Pulmonary artery (tissue), 1 donor: ENCODE data around the genes TYSND1 and SGPL1.

GRCh38 chr10:69729999-69730533, 71.6 kb upstream of the COL13A1 start:
- PRO-cap: no peak

DNA sequence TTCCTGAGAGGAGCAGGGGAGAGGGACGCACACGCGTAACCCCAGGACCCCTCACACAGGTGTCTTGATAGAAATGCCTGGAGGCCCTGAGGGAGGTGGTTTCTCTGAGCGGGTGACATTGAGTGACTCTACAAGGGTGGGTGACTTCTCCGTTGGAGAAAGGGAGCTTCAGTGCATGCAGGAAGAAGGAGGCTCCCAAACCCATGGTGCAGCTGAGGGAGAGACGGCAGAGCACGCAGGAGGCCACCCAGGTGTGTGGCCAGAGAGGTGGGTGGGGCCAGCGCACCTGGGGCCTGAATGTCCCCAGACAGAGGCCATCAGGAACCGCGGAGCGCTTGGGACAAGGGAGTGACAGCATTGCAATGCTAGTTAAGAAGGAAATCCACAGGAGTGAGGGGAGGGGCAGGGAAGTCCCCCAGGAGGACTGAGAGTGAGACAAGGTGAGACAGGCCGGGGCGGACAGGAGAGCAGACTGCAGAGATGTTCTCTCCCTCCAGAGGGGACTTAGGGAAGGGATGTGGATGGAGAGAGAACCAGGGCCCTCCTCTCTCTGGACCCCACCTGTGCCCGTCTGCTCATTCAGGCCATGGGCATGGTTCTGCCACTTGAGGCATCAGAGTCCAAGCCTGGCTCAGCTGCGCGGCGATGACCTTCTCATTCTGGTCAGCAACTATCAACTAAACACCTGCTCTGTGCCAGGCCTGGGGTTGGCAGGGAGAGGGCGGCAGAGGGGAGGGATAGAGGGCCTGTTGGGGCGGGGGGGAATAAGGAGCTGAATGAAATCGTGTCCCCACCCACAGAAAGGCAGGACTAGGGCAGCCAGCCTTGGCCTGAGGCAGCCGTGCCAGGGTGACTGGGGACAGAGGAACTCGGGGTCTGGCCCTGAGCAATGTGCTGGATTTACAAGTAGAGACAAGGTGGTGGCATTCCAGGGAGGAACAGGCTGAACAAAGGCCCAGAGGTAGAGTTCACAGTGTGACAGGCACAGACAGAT, 69.4 kb upstream of the COL13A1 start:
- PRO-cap: no peak

GRCh38 chr10:69889142-69889517, 87.4 kb downstream of the COL13A1 start:
- PRO-cap: no peak

- PRO-cap: no peak
These were observed 540 bp downstream of the AIFM2 start for GRCh38 chr10:70132065-70132504.

- PRO-cap: bidirectional peak, plus-strand start at chr10:70146872, minus-strand start at chr10:70146669
These were observed at the start of gene TYSND1 for GRCh38 chr10:70146451-70147166. TSS of gene TYSND1 (minus strand) at chr10:70146700.

GRCh38 chr10:70209022-70209497, 24.2 kb downstream of the PPA1 start:
- PRO-cap: no peak

- PRO-cap: no peak
These were observed 42.7 kb downstream of the TBATA start for GRCh38 chr10:70742376-70743039.

DNA sequence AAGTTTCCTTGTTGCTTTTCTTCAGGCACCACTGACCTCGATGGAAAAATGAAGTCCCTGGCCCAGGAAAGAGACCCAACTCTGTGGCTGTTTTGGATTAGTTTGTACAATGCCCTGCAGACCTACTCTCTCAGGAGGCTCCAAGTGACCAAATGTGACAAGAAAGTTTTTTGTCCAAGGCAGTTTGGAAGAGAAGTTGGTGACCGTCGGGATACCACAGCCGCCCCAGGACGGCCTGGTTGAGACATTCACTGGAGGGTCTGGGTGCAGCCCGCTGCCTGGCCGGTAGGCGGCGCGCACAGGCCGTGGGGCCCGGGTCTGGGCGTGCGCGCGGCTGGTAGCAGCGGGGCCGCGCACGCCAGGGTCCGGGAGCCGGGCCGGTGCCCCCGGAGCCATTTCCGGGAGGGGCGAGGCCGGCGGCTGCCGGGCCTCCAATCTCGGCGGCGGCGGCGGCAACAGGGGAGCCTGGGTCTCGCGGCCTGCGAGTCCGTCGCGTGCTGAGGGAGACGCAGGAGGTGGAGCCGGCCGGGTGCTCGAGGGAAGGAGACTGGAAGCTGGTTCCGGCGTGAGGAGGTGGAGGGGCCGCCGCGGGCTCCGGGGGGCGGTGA, at the start of gene SGPL1:
SGPL1 (plus strand) TSS at position 395 of the 608 bp plus-strand sequence.
- PRO-cap: unidirectional peak, plus-strand start at position 361 of the sequence; unidirectional peak, plus-strand start at position 401 of the sequence

- PRO-cap: unidirectional peak, minus-strand start at chr10:71214154
These were observed 1.7 kb downstream of the UNC5B start for GRCh38 chr10:71213772-71214811.

- PRO-cap: no peak
These were observed 39.3 kb upstream of the SLC29A3 start for GRCh38 chr10:71279708-71280197.

DNA sequence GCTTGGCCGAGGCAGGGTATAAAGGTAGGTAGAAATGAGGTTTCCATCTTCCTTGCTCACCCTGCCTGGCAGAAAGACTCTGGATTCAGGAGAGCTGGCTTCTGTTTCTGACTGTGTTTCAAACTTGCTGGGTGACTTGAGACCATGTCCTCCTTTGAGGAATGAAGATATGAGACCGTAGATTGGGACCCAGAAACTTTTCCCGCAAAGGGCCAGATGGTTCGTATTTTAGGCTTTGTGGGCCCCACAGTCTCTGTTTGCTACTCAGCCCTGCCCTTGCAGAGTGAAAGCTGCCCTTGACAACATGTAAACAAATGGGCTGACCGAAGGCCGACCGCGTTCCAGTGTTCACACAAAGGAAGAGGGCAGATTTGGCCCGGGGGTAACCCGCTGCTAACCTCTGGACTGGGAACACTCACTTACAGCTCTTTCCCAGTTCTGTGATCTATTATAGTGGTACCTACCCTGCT, 15.0 kb downstream of the SLC29A3 start:
- PRO-cap: no peak

GRCh38 chr10:71338877-71339466, 19.9 kb downstream of the SLC29A3 start:
- PRO-cap: no peak

GRCh38 chr10:71589900-71590318, 129.7 kb downstream of the C10orf105 start:
- PRO-cap: no peak

DNA sequence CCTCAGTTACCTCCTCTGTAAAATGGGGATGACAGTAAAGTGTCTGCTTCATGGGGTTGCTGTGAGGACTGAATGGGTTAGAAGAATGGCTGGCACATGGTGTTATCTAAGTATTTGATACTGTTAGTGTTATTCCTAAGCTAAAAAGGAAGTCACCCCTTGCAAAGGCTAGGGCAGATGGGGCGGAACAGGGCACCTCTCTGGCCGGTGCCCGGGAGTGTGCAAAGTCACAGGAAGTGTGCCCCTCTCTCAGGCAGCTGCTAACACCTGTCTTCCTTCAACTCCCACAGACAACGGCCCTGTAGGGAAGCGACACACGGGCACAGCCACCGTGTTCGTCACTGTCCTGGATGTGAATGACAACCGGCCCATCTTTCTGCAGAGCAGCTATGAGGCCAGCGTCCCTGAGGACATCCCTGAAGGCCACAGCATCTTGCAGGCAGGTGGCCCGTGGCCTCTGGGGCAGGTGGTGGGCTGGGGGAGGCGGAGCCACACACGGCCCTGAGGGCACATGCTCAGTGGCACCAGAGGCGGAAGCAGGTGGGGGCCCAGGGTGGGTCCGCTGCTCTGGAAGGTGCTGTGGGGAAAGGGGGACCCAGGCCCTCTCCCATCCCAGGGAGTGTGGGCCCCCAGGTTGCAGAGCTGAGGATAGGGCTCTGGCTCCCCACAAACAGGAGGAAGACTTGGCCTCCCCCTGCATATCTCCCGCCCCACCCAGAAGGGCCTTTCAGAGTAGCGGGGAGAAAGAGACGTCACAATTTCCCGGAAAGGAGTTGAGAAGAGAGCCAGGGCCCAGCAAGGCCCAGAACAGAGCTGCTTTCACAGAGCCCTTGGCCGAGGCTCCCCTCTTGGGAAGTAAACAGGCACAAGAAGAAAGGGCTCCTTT, 7.0 kb downstream of the C10orf105 start:
- PRO-cap: bidirectional peak, plus-strand start at position 767 of the sequence, minus-strand start at position 672 of the sequence

- PRO-cap: no peak
These were observed 17.6 kb upstream of the C10orf105 start for GRCh38 chr10:71737109-71737573.

GRCh38 chr10:71745436-71745900, 25.9 kb upstream of the C10orf105 start:
- PRO-cap: no peak

- PRO-cap: no peak
These were observed 26.8 kb downstream of the VSIR start for GRCh38 chr10:71746322-71747215.

GRCh38 chr10:71752606-71753451, 20.5 kb downstream of the VSIR start:
- PRO-cap: no peak

DNA sequence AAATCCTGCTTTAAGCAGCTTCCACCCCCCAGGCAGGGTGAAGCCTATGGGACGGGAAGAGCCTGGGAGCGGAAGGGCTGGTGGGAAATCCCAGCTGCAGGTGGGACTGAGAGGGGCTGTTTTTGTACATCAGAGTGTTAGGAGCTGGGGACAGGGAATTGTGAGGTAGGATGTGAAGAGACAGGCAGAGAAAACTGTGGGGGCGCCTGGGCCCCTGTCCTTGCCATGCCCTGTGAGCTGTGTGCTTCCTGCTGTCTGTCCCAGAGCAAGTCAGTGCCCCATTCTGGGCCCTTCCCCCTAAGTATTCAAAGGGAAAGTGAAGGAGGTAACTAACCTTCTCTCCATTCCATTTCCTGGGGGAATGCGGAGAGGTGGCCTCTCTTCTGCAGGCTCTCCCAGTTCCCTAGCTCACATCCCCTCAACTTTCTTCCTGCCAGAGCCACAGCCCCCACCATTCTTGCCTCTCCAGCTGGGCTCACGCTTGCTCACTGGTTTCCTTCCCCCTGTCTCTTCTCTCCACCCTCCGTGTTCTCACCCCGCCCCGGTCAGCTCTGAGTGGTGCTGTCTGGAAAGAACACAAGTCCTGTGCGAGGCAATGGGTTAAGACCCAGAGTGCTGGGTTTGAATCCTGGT, 9.6 kb upstream of the VSIR start:
- PRO-cap: no peak

DNA sequence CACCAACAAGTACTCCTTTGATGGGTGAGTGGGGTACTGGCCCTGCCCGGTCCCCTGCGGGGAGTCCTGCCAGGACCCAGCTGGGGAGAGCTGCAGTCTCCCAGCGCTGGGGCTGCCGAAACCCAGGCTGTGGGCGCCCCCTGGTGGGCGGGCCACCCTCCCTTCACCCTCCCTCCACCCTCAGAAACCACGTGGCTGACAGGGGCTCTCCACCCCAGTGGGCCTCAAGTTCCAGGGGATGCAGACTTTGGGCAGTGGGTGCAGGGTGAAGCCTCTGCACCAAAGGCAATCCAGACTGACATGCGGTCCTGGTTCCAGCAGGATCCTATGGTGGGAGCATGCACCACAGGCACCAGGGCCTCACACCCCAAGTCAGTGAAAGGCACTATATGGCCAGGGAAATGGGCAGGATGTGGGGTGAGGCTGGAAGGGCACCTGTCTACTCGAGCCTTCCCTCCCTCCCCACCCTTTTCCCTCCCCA, 38.7 kb upstream of the VSIR start:
- PRO-cap: no peak